Epithelial cell of esophagus (primary cell): ENCODE measurements around the genes ACER1, CD70 and VAV1.

DNA sequence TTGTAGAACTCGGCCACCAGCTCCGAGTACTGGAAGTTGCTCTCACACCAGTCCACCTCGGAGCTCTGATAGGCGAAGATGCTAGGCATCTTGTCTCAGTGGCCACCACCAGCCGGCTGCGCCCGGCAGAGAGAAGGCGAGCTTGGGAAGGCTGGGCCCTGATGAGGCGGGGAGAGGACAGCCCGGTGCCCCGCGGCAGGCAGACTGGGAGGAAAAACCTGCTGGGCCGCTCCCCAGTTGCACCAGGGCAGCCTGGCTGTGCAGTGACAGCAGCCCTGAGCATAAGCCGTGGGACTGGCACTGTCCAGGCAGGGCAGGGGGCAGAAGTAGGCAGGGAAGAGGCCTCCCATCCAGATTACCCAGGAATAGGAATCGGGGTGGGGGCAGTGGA is at the start of gene ACER1:
Gene ACER1, minus strand, starts transcription at position 150 of the 391 bp plus-strand sequence.
- RRBS: 29% methylated on average over 4 of the region's 15 CpGs

- RRBS: 87% methylated on average over 1 of the region's 20 CpGs
These were observed 7.4 kb upstream of the PSPN start for GRCh38 chr19:6383069-6383543.

GRCh38 chr19:6392353-6392832 is 571 bp downstream of the GTF2F1 start:
- RRBS: no CpG with 5 or more reads among the region's 6 CpGs

GRCh38 chr19:6422159-6422879 is 2.3 kb downstream of the KHSRP start:
- RRBS: no CpG with 5 or more reads among the region's 7 CpGs

- RRBS: no CpG with 5 or more reads among the region's 11 CpGs
These were observed 1.1 kb downstream of the CRB3 start for GRCh38 chr19:6465021-6465665.

DNA sequence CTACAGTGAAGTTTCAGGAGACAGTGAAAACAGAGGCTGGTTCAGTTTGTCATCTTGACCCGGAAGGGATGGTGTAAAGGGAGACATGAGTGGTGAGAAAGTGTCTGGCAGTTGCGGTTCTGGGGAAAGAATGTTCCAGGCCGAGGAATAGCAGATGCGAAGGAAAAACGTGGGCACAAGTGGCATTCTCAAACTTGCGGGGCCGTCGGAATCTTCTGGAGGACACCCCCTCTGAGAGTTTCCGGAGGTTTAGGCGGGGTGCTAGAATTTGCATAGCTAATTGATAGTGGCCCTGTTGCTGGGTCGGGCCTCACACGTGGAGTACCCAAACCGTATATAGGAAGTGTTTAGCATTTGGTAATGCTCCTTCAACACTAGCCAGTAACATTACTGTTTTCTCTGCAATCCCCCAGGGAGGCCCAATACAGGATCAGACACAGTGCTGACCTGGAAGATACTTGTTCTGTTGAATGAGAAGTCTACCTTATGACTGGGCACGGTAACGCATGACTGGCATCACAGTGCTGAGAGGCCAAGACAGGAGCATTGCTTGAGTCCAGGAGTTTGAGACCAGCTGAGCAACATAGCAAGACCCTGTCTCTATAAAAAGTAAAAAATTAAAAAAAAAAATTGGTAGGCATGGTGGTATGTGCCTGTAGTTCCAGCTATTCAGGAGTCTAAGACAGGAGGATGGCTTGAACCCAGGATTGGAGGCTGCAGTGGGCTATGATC is 2.7 kb upstream of the TNFSF9 start:
- RRBS: no CpG with 5 or more reads among the region's 15 CpGs

GRCh38 chr19:6590591-6591421 is at the start of gene CD70:
Gene CD70, minus strand, starts transcription at chr19:6591150.
- RRBS: 2% methylated on average over 13 of the region's 44 CpGs

GRCh38 chr19:6718847-6720003 is 1.2 kb downstream of the C3 start:
- RRBS: no CpG with 5 or more reads among the region's 27 CpGs

GRCh38 chr19:6722227-6722881 is 1.9 kb upstream of the C3 start:
- RRBS: no CpG with 5 or more reads among the region's 7 CpGs

GRCh38 chr19:6726055-6726501 is 5.6 kb upstream of the C3 start:
- RRBS: no CpG with 5 or more reads among the region's 9 CpGs

- RRBS: no CpG with 5 or more reads among the region's 9 CpGs
These were observed 775 bp downstream of the SH2D3A start for GRCh38 chr19:6766451-6766869.

DNA sequence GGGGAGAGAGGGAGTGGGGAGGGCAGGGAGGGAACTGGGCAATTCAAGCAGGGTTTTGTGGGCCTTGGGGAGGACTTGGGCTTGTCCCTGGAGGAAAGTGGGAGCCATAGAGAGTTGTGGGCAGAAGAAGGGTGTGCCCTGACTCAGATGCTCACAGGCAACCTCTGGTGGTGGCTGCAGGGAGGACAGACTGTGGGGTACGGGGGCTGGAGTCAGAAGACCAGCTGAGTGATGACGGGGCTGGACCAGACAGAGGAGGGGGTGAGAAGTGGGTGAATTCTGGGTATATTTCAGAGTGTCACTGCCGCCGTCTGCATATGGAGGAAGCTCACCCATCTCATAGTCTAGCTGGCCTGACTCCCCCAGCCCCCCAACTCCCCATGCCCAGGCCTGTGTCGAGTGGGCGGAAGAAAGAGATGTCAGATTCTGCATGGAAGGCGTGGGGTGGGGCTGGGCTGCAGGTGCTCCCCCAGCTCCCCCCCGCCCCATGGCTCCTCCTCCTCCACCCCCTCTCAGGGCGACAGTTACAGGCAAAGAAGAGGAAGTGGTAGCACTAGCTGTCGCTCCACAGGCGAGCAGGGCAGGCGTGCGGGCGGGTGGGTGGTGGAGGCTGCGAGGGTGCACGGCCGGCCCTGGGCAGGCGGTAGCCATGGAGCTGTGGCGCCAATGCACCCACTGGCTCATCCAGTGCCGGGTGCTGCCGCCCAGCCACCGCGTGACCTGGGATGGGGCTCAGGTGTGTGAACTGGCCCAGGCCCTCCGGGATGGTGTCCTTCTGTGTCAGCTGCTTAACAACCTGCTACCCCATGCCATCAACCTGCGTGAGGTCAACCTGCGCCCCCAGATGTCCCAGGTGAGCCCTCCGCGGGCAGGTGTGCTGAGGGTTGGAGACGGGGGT is at the start of gene VAV1:
Gene VAV1, plus strand, starts transcription at position 550 of the 898 bp plus-strand sequence.
- RRBS: 31% methylated on average over 8 of the region's 29 CpGs

GRCh38 chr19:6833273-6833870 is 54.0 kb upstream of the ADGRE1 start:
- RRBS: no CpG with 5 or more reads among the region's 13 CpGs

GRCh38 chr19:7112882-7113716 is 43.6 kb downstream of the ZNF557 start:
- RRBS: no CpG with 5 or more reads among the region's 8 CpGs

GRCh38 chr19:7114486-7114873 is 45.0 kb downstream of the ZNF557 start:
- RRBS: no CpG with 5 or more reads among the region's 5 CpGs

DNA sequence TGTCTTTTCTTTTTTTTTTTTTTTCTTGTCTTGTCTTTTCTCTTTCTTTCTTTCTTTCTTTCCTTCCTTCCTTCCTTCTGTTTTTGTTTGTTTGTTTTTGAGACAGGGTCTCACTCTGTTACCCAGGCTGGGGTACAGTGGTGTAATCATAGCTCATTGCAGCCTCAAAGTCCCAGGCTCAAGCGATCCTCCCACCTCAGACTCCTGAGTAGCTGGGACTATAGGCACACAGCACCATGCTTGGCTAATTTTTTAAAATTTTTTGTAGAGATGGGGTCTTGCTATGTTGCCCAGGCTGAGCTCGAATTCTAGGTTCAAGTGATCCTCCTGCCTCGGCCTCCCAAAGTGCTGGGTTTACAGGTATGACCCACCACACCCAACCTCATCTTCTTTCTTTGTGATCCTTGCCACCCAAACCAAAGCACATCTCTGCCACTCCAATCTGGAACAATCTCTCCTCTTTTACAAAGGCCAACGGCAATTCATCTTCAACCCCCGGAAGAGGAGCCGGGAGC is 38.7 kb downstream of the INSR start:
- RRBS: no CpG with 5 or more reads among the region's 6 CpGs

DNA sequence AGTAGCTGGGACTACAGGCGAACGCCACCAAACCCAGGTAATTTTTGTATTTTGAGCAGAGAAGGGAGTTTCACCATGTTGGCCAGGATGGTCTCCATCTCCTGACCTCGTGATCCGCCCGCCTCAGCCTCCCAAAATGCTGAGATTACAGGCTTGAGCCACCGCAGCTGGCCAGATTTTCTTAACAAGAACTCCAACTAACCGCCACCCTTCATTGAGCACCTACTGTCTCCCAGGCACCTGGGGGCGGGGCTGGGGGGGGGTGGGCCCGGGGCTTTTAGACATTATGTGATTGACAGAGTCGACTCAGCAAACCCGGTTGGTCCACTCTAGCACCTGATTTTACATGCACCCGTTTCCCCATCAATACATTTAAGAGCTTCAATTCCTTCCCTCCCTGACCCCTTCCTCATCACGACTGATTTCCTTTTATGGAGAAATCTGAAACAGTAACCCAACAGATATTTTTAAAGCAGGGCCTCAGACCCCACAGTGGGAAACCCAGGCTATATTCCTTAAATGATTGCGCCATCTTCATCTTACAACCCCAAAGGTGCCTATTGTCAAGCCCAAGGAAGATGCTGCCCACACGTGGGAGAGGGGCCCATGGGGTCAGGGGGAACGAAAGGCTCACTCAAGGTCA is 1.9 kb downstream of the INSR start:
- RRBS: 30% methylated on average over 2 of the region's 16 CpGs

DNA sequence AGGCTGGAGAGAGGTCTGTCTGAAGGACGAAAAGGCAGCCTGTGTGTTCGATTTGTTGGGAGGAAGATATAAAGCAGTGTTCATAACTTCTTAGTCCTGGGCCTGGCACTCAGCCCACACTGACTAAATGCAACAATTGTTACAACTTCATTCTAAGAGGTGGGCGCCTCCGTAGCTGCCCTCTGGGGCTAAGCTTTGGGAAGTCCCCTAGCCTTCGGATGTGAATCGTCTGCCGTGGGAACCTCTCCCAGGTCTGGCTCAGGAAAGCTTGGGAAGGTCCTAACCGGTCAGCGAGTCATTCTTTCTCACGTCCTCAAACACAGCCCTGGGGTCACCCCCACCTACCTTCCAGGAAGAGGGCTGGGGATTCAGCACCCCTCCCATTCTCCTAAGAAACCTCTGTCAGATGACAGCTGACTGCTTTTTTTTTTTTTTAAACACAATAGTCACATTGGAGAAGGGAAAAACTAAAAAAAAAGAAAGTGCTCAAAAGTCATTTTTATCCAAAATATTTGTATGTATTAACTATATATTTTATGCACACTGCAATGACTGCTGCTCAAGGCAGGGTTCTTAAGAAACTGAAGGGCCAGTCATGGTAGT is 15.0 kb upstream of the ARHGEF18 start:
- RRBS: no CpG with 5 or more reads among the region's 10 CpGs

- RRBS: no CpG with 5 or more reads among the region's 21 CpGs
These were observed 42.5 kb downstream of the ARHGEF18 start for GRCh38 chr19:7390941-7391993.

- RRBS: no CpG with 5 or more reads among the region's 23 CpGs
These were observed 698 bp upstream of the PEX11G start for GRCh38 chr19:7489349-7490116.